Thoracic aorta endothelial cell (primary cell): ENCODE results near the genes SRP72, TMPRSS11D and JCHAIN.

DNA sequence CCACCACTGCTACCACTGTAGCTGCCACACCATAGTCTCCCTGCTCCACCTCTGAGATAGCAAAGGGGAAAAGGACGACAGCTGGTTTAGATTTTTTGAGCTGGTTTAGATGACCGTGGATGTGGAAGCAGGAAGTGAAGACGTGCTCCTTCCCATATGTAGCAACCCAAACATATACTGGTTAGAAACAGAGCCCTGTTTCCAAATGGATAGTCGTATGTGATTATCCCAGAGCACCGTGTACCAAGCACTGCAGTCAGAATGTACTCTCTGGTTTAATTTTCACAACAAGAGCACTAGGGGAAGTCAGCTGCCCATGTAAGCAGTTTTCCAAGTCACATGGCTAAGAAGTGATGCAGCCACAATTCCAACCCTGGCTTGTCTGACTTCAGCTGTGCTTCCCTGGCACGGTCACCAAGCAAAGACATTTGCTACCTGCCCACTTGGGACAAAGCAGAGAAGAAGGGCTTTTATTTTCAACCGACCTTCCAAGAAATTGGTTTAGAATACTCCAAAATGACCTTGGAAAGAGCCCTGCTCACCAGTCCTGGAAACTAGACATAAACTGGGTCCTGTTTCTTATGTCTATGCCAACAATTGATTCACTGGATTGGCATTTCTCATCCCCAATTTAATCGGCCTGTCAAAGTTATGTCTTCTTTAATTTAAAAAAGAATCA, 28.2 kb upstream of the CEP135 start:
- CAGE, long polyA plus RNA: no peak

DNA sequence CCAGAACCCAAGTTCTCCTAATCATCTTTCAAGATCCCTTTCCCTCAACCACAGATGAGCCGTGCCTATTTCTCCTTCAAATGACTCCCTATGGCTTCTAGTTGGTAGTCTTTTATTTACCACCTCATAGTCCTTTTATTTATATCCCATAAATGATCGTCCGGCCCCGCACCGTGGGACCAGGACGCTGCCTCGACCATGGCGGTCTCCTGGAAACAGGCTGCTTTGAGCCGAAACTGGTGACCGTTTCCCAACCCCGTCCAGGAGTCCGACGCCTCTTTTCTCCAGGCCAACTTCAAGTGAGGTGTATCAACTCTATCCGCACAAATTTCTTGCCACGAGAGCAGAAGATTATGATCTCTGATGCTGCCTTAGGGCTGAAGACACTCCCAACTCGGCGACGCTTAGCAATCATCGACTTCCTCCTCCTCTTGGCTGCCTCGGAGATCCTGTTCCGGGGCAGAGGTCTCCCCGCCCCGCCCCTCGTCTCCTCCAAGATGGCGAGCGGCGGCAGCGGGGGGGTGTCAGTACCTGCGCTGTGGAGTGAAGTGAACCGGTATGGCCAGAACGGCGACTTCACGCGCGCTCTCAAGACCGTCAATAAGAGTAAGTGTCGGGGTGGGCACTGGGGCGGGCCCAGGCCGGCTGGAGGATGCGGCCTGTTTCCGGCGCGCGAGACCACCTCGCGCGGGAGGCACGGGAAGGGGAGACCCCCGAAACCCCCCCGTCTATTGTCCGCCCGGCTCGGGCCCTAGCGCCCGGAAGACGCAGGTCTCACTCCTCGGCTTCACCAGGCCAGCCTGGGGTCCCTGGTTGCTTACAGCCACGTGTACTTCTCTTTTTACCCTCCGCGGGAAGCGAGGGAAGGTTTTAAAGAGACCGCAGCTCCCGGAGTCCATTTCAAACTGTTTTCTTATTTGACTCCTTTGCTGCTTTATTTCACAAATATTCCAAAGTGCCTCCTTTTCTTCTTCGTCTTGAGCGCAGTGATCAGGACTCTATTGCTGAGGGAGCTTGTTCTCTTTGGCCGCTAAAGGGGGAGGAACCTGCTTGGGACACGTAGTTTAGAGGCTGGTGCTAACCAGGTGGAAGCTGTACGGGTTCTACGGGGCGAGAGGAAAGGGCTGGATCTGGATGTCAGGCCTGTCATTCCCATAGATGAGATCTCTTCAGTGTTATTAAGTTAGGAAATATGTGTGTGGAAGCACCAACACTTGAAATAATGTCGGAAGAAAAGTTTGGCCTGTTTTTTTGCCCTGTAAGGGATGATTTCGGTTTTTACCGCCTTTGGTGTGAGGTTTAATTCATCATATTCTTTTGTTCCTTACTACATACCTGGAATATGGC, at the start of gene SRP72:
TSS of gene SRP72 (plus strand) at position 479 of the 1,347 bp plus-strand sequence.
- CAGE, long polyA plus RNA: no peak

- CAGE, long polyA plus RNA: no peak
Measured at GRCh38 chr4:56490289-56490929, 15.2 kb upstream of the ARL9 start.

DNA sequence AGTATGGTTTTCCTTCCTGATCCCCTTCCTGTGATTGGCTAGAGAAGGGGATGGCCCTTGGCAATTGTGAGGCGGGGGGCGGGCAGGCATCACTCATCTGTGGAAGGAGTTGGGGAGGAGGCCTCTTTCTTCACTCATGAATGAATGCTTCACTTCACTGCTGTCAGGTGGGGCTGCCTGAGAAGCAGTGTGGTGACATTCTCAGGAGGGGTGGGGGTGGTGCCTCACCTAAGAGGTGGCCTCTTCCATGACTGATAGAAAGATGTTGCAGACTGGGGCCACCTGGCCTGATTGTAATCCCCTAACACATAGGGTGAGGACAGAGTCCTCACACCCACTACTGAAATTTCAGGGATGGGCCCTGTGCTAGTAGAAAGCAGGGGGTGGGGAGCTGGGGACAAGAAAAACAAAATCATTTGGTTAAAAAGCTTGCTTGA, 5.5 kb upstream of the HOPX start:
- CAGE, long polyA plus RNA: no peak

GRCh38 chr4:57009010-57009735, 30.5 kb downstream of the POLR2B start:
- CAGE, long polyA plus RNA: no peak

GRCh38 chr4:57109453-57109888, 714 bp downstream of the IGFBP7 start:
- CAGE, long polyA plus RNA: no peak

DNA sequence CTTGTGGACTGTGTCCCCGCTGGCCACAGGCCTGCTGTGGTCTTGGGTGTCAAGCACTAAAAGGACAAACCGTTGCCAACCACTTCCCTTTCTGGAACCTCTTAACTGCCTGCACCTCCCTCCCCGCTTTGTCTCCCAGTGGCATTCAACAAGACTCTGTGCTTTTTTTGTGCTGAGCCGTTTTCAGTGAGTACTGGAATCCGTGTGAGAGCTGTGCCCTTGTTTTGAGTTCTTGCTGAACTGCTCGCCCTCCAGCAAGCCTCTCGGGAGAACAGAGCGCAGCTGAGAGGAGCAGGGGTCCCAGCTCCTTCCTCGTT, 630 bp upstream of the IGFBP7 start:
- CAGE, long polyA plus RNA: no peak

GRCh38 chr4:62437117-62437379, 1236.9 kb downstream of the ADGRL3 start:
- CAGE, long polyA plus RNA: no peak

DNA sequence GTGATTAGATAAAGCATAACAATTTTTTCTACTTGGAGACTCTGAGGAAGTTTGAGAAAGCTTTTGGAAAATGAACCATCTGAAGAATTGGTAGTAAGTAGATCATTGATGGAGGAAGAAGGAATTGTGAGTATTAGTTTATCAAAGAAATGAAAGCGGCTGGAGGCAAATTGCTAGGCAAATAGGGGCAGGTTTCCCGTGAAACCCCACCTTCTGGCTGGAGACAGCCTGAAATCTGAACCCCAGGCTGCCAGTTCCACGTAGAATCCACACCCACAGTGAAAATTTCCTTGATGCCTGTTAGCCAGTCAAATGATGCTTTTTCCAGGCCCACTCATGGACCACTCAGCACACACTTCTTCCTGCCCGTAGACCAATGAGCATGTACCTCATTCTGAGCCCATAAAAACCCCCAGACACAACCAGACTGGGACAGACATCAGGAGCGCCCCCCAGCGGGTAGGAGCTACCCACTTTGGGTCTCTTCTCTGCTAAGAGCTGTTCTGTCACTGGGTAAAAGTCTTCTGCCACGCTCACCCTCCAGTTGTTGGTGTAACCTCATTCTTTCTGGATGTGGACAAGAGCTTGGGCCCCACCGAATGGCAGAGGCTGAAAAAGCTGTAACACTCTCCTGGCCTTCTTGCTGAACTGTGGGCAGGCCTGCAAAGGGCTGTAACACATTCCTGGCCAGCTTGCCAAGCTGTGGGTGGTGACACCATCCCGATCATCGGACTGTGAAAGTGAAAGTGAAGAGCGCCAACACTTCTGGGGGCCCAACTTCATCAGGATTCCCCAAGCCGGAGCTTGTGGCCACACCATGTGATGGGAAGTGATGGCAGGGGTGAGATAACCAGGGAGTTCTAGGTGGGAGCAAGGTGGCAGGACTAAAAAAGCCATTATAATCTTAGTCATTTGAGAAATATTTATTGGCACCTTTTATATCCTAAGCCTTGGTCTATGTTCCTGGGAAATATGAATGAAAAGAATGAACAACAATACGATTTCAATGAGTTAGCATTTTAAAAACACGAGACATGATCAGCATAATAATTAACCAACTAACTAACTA, 137.6 kb downstream of the TECRL start:
- CAGE, long polyA plus RNA: no peak

DNA sequence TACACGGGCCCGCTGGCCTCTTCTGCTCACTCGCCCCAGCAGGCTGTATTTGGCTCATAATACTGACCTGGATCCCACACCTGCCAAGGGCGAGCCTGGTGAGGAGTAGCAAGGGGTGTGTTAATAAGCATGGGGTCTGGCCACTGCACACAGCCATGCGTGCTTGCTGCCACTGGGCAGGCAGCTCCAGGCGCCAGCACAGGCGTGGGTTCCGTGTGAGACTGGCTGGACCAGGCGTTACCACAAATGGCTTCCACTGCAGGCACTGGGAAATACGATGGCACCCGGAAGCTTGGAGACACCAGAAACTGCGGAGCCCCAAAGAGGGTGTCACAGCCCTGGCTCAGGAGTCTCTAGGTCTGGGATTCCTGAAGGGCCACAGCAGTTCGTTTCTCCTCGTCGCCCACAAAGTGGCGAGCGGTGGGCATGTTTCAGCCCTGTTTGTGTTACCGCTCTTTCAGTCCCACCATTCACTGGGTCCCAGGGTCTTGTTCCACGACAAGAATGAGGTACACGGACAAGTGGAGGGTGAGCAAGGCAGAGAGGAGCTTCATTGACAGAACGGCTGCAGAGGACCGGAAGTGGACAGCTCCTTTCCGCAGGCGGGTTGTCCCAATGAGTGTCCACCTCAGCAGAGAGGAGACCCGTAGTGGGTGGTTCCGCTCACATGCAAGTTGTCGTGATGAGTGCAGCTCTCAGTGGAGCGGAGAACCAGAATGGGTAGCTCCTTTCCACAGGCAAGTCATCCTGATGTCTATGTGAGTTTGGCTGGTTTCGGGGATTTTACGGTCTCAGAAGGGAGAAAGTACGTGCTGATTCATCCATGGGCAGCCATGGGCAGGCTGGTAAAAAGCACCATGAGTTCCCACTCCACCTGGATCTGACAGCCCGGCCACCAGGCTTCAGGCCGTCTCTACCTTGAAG, 428.8 kb downstream of the EPHA5 start:
- CAGE, long polyA plus RNA: no peak

GRCh38 chr4:67883755-67884134, at the start of gene TMPRSS11D:
TMPRSS11D (minus strand) TSS chr4:67884002.
- CAGE, long polyA plus RNA: no peak

- CAGE, long polyA plus RNA: no peak
Measured at GRCh38 chr4:68311884-68312480, 37.9 kb downstream of the YTHDC1 start.

DNA sequence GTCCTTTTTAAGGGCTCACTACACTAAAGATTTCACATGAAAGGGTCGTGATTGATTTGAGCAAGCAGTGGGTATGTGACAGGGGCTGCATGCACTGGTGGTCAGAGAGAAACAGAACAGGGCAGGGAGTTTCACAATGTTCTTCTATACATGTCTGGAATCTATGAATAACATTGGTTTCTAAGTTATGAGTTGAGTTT, 119 bp upstream of the UGT2B17 start:
- CAGE, long polyA plus RNA: no peak

- CAGE, long polyA plus RNA: no peak
Measured at GRCh38 chr4:68949937-68950512, 1.6 kb downstream of the UGT2A3 start.

GRCh38 chr4:69057787-69058478, 38.3 kb upstream of the UGT2B7 start:
- CAGE, long polyA plus RNA: no peak

DNA sequence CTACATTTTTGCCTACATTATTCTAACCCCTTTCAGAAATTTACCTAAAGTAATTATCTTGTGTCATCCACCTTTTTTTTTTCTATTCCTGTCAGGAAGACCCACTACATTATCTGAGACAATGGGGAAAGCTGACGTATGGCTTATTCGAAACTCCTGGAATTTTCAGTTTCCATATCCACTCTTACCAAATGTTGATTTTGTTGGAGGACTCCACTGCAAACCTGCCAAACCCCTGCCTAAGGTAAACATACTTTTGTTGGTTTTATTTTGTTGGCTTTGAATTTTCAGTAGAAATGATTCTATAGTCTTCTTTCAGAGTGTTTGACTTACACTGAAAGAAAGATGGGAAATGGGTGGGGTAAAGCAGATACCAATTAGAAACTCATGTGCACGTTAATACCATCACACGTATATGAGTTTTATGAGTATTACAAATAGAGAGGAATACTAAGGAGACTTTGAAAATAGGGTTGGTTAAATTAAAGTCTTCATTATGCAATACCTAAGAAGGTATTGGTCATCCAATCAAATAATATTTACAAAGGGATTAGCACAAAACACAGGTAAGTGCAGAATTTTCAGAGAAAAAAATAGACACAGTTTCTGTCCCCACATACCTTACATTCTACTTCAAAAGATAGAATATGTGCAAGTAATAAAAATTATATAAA, 2.3 kb downstream of the UGT2B7 start:
- CAGE, long polyA plus RNA: no peak

DNA sequence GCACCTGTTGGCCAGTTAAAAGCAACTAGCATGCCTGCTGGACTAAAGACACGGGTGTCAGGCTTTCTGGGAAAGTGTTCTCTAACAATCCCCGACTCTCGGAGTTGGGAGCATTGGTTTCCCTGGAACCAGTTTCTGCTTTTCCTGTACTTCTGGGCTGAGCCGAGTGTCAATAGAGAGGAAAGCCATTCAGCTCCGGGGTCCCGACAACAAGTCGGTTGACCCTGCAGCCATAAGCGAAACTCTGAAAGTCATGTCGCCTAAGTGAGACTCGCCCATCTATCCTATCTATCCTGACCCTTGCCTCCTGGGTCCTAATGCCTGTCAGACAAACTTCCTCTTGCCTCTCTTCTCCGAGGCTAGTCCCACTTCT, 34.5 kb downstream of the SULT1E1 start:
- CAGE, long polyA plus RNA: no peak

DNA sequence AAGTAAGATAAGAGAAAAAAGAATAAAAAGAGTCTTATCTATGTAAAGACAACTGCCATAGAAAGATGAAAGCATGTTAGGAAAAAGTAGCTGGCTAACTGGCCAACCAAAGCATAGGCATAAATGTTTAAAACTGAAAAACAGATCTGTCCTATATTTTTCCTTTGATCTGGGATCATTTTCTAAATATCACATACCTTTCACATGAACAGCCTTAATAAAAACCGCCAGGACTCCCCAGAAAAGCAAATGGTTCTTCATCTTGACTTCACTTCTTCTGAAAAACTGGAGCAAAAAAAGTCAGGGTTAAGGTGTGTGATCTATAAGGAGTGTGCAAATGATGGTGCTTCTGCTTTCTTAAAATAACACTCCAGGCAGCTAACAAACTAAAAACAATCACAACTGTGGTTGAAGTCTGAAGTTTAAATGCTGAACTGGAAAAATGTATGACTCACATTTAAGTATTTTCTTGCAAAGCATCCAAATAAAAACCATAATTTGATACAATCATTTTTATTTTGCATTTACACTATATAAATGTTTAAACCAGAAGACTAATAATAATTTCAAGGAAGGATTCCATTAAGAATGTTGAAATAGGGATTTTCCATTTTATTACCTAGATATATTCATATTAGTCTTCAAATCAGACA, at the start of gene JCHAIN:
TSS of gene JCHAIN (minus strand) at position 279 of the 653 bp plus-strand sequence.
- CAGE, long polyA plus RNA: no peak

- CAGE, long polyA plus RNA: no peak
Measured at GRCh38 chr4:70688718-70689369, 512 bp downstream of the UTP3 start.

- CAGE, long polyA plus RNA: no peak
Measured at GRCh38 chr4:70982456-70983203, 10.8 kb upstream of the DCK start.